ENCODE measurements around a stretch of chr6.

GRCh38 chr6:37210819-37211287 lies 40.9 kb downstream of the PIM1 start:
- PRO-cap = no peak

GRCh38 chr6:37221778-37223057 lies 35.4 kb upstream of the TBC1D22B start:
- PRO-cap = no peak

- PRO-cap = no peak
Measured at GRCh38 chr6:37279322-37280290, 21.7 kb upstream of the TMEM217 start.

DNA sequence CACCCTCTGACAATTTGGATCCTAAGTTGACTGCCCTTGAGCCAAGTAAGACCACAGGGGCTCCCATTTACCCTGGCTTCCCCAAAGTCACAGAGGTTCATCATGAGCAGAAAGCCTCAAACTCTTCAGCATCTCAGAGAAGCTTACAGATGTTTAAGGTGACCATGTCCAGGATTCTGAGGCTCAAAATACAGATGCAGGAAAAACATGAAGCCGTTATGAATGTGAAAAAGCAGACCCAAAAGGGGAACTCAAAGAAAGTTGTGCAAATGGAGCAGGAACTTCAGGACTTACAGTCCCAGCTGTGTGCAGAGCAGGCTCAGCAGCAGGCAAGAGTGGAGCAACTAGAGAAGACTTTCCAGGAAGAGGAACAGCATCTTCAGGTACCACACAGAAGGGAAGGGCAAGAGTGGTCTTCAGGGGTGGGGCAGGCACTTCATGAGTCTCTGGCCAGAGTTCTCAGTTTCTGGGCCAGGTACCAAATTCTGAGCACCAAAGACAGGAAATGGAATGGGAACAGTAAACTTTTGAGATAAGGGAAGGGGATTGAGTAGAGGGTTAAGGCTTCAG lies 15.1 kb downstream of the RNF8 start:
- PRO-cap = no peak

GRCh38 chr6:37442547-37443124 lies 9.6 kb downstream of the CMTR1 start:
- PRO-cap = no peak

GRCh38 chr6:37506893-37507610 lies 7.4 kb upstream of the CCDC167 start:
- PRO-cap = no peak

DNA sequence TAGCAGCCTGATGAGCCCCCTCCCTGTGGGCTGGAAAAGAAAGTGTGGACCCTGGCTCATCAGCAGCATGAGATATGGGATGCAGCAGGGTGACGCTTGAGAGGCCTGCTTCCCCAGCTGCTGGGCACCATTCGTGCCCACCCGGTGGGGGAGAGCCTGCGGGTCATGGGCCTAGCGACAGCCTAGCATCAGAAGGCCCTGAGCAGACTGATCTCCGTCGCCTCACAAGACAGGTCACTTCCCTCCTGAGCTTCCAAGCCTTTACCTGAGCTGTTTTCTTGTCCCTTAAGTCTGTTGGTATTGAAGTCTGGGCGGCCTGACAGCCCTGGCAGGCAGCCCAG lies 16.1 kb upstream of the CCDC167 start:
- PRO-cap = no peak

DNA sequence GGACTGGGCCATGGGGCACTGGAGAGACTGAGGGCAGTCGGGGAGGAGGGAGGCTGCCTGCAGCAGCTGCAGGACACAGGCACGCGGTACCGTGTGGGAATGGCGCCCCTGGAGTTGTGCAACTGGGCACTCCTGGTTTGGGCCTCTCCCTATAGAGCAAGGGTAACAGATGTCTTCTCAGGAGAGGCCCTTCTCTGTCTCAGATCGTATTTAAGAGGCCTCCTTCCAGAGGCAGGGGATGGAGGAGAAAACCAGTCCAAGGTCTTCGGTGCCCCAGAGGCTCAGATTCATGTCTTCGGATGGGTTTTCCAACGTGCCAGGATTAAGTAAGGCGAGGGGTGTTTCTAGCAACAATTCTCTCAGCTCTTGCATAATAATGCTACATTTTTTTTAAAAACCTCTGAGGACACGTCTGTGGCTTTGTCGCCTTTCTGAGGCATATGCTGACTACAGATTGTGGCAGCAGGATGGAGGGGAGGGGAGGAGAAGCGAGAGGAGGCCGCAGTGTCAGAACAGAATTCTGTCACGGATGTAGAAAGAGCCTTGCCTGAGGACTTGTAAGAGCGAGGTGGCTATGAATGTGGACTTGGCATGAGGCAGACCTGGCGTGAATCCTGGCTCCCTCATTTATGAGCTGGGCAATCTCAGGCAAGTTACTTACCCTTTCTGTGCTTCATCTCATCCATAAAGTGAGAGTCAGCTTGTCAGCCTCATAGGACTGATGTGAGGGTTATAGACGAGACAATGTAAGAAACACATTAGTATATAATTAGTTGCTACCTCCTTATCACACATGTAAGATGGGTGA lies 17.7 kb upstream of the CCDC167 start:
- PRO-cap = no peak

DNA sequence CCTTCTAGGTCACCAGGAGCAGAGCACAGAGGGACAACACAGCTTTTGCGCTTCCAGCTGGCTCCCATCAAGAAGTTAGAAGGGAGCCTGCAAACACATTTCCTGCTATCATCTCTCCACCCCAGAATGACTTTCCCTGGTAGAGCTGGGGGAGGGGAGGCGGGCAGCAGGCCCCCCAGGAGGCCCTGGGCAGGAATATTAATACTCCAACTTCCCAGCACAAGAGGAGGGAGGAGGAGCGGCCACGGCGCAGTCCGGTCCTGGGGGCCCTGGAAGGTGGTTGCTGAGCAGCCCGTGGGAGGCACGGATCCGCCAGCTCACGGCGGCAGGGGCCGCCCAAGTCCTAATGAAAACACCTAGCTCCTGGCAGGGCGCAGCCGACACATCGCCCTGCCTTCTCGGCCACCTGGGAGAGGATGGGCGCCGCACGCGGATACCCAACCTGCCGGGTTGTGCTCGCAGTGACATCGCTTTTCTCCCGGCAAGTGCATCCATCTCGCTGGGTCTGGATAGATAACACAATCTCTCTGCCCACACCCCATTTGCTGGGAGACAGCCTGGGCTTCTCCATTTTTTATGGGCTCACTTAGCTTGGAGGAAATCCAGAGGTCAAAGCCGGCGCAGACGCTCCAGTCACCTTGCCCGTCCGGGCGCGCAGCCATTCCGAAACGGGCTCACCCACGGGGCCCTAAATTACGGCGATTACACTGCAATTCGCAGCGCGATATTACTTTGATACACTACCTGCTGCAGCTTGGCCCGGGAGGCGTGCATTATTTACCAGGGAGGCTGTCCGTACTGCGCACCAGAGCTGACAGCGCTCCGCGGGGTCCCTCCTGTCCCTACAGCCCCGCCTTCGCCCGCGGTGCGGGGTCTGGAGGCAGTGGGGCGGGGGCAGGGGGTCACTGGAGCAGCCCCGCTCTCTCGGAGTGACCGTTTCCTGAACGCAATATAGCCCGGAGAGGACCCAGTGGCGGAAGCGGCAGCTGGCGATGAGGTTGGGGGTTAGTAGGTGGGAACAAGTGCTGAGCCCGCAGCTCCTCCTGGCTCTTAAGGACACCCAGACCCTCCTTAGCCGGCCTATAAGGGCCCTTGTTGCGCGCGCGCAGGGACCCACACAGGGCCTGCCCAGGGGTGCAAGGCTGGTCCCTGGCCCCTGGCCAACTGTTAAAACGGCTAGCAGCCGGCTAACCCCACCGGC lies 36.2 kb upstream of the CCDC167 start:
- PRO-cap = no peak

DNA sequence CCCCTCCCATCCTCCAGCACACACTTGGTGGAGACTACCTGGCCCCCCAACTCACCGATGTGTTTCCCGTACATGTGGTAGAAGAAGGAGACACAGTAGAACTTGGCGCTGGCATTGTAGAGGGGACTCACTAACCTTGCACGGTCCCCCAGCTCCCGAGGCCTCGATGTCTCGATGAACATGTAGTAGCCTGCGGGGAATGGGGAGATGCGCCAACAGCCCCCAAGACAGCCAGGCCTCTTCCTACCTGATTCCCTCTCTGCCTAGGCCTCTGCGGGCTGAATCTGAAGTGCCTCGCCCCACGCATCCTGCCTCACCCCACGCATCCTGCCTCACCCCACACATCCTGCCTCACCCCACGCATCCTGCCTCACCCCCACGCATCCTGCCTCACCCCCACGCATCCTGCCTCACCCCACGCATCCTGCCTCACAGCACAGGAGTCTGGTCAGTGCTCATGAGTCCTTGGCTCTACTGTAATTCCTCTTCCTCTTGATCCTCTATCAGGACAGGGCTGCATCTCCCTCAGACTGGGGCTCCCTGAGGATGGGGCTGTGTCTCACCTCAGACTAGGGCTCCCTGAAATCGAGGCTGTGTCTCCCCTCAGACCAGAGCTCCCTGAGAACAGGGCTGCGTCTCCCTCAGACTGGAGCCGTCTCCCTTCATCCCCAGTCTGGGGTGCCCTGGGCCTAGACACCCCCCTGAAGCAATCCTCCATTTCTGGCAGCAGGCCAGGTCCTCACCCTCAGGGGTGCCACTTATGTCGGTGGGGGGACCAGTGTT lies 53.7 kb downstream of the MDGA1 start:
- PRO-cap = no peak

DNA sequence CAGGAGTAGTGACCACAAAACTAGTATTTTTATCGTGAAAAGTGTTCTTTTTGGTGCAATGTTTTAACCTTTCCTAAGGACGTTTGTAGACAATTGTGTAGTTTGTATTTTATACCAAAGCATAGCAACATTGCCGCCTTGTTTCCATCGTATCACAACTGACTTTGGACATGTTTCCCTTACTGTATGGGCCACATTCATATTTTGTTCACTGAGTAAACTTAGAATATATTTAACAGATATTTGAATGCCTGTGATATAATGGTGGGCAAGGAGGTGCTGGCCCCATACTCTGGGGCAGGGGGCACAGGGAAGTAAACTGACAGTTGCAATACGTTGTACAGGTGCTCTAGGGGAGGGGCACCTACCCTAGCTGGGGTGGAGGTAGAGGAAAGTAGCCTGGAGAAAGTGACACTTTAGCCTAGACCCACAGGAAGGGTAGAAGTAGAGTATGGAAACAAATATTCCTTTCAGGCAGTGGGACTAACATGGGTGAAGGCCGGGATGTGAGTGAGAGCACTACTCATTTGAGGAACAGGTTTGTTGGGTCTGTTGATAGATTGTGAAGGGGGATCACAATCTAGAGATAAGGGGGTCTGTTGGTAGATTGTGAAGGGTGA lies 2.9 kb downstream of the ZFAND3 start:
- PRO-cap = no peak

- PRO-cap = no peak
Measured at GRCh38 chr6:37857591-37858782, 38.5 kb downstream of the ZFAND3 start.

DNA sequence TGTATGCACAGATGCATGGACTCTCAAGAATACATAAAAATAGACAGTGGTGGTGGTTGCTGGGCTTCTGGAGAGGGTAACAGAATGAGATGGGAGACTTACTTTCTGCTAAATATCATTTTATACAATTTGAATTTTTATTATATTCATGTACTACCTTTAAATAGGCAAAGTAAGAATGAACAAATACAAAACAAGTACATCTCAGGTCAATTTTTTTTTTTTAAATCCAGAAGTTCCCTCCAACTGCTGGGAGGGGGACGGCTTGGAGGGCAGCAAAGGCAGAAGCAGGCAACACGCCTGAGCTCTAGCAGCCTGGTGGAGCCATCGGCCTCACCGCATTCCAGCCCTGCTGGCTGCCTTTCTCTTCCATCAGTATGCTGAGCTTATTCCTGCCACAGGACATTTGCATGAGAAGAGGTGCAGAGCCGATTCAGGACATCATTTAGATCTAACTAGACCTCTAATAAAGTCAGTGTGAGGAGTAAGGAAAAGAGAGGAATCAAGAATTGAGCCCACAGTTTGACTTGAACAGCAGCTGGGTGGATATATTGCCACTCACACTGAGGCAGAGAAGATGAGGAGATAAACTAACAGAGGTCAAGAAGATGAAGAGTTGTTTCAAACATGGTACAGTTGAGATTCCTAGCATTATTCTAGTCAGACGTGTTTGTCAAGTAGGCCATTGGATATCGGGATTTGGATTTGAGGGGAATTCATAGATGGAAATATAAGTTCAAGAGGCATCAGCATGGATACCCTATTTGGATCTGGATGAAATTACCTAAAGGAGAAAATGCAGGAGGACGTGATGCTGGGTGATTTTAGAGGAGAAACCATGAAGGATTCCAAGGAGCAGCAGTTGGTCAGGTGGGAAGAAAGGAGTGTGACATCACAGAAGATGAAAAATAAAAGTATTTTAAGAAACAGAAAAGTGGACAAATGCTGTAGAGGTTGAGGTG lies 319.0 kb downstream of the ZFAND3 start:
- PRO-cap = no peak

DNA sequence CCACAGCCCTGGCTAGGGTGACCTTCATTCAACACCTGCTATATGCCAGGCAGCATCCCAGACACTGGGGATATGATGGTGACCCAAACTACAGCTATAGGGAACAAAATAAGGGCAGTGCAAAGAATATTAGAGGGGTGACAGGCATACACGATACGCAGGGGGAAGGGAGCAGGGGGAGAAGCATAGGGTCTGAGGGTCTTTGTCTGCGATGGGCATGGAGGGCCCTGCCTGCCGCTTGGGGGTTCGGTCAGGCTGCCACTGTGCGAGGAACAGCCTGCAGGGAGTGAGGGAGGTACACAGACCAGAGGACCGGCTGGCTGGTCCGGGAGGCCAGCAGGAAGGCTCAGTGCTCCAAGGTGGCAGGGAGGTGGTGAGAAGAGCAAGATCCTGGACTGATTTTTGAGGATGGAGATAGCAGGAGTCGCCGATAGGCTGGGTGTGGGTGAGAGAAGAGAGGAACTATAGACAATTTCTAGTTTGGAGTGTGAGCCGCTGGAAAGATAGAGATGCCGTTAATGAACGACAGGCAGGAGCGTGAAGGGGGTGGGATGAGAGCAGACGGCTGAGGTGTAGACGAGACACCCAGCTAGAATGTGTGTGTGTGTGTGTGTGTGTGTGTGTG lies 338.4 kb downstream of the ZFAND3 start:
- PRO-cap = no peak

DNA sequence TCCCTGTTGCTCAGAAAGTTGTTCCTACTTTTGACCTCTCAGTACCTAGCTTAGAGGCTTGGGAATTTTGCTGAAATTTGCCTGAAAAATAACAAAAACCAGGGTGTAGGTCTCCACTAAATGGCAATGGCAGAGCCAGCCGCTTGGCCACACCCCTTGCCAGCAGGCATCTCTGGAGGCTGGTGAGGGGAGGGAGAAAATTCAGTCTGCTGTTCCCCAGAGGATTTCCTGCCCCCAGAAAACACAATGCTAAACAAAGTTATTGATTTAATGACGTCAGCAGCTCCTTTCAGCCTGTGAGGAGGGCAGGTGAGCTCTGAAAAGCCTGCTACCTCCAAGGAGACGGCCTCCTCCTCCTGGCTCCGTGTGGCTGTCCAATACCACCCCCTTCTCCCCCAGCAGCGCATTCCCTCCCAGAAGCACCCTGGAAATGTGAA lies 393.0 kb downstream of the ZFAND3 start:
- PRO-cap = no peak

DNA sequence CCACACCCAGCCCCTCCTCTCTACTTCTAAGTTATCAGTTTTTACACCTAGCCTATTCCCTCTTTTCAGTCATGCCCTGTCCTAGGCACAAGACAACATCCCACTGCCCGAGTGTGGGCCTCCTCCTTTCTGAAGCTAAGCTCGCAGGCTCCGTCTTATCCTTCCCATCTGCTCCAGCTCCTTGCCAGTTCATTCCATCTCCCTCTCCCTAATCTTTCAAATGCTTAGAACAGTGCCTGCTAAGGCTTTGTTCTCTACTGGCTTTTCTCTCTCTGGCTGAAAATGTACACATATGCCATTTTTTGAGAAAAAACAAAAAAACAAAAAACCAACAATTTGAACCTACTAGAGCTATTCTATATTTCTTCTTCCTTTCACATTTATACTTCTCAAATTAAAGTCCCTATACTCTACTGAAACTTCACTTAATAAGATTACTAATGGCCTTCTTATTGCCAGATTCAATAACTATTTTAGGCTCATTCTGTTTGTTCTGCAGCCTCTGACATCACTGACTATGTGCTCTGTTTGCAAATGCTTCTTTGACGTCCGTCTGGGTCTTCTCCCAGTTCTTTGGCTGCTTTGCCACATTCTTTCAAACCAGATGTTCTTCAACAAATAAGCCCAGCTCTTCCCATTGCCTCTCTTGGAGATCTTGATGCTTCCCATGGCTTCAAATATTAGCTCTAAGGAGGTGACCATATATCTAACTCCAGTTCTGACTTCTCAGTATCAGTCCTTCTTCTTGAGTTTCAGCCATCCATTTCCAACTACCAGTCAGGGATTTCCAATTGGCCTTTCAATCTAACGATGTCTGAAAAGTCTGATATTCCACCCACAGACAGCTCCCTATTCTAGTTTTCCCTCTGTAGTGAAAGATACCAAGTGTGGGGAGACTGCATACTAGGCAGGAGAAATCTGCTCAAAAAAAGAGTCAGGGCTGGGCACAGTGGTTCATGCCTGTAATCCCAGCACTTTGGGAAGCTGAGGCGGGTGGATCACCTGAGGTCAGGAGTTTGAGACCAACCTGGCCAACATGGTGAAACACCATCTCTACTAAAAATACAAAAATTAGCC lies 117.4 kb downstream of the BTBD9 start:
- PRO-cap = no peak

- PRO-cap = no peak
Measured at GRCh38 chr6:38547554-38548025, 92.1 kb downstream of the BTBD9 start.

GRCh38 chr6:38722545-38723237 lies 7.6 kb downstream of the DNAH8 start:
- PRO-cap = no peak

- PRO-cap = no peak
Measured at GRCh38 chr6:39187337-39188352, 41.6 kb downstream of the KCNK5 start.

DNA sequence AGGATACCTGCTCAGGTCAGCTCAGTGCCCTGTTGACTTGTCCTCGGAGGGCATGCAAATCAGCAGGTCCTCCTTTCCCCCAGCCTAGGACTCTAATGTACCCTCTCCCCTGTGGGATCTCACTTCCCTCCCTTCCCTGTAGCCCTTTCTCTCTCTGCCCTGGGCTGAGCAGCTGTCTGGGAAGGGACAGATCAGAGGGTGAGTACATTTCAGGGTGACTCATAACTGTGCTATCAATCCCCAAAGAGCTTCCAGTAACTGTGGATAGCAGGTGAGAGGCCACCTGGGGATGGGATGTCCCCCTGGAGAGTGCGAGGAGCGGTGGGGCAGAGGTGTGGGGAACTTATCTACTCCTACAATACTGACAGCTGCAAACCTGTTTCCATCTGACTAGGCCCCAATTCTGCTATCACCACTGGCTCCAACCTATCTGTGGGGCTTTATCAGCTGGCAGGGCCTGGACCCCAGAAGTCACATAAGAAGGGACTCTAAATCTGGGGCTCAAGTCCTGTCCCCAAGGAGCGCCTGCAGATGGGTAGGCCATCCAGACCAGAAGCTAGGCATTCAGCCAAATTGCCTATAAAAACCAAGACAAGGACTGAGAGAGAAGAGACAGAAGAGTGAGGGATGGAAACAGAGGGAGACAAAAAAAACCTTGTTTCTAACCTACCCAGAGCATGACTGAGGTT lies 32.6 kb downstream of the KCNK5 start:
- PRO-cap = no peak

All from mesenteric fat pad (tissue), 1 donor.